SP-49 (cell line): ENCODE measurements around a stretch of chr11.

- PRO-cap = no peak
These were observed 654.0 kb downstream of the NTM start for GRCh38 chr11:132024432-132024892.

DNA sequence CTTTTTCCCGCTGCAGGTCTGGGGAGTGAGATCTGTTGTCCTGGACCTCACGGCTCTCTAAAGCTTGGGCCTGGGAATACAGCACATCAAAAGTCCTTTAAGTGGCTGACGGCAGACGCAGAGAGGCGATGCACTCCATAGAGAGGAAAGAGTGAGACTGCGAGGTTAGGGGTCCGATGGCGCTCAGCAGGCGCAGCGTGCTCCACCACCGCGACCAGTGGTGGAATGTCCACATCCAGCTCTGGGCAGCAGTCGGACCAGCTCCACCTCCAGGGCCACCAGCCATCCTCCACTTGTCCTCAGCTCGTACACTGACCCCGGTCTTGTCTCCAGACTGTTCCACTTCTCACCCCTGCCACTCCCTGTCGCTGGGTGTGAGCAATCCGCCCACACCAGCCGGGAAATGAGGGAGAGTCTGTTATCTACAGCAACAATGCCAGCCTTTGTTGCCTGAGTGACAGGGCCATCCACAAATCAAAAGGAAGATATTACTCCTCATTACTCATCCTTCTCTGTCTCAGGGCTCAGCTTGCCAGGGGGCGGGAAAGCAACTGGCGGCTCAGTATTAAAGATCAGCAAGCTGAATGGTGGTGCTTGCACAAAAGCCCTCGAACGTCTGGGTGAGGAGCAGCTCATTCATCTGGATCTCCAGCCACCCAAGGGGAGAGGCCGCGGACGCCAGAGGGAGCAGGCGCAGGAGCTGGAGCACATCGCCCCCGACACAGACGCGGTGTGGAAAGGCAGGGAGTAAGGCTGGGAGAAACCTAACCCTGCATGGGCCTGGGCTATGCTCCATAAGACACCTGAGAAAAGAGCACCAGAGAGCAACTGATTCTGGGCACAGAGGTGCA is 22.1 kb downstream of the IGSF9B start:
- PRO-cap = no peak

DNA sequence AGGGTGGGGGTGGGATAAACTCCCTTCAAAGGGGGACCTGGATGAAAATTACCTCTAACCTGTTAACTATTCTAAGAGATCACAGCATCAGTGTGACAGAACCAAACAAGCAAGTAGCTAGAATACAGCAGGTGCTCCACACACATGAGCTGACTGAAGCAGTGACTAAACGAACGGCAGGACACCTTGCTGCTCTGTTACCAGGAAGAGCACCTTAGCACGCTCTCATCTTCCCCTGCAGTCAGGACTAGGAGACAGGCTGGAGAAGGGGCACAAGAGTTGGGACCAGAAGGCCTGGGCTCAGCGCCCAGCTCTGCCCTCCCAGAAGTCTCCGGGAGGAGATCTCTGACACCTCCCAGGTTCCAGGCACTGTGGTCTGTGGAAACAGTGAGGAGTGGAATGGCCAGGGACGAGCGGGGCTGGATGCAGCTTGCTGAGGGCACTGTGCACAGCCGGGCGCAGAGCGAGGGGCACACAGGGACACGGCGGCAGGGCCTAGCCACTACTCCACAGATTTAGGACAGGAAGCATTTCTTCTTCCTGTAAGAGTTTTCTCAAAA is 67.8 kb downstream of the NCAPD3 start:
- PRO-cap = no peak

DNA sequence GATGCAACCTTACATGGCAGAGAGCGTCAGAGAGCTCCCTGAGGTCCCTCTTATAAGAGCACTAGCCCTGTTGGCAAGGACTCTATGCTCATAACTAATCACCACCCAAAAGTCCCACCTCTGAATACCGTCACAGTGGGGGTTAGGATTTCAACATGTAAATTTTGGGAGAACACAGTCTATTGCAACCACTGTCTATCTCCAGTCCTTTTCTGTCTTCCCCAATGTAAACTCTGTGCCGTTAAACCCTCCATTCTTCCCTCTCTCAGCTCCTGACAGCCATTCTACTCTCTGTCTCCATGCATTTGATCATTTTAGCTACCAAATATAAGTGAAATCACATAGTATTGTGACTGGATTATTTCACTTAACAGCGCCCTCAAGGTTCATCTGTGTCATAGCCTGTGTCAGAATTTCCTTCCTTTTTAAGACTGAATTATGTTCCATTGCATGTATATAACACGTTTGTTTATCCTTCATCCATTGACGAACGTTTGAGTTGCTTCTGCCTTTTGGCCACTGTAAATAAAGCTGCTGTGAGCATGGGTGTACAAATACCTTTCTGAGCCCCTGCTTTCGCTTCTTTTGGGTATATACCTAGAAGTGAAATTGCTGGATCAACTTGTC is 17.2 kb downstream of the GLB1L2 start:
- PRO-cap = no peak

GRCh38 chr11:134497663-134497985 is 85.6 kb upstream of the B3GAT1 start:
- PRO-cap = no peak